NCI-H460 (cell line): ENCODE measurements around a stretch of chr16.

DNA sequence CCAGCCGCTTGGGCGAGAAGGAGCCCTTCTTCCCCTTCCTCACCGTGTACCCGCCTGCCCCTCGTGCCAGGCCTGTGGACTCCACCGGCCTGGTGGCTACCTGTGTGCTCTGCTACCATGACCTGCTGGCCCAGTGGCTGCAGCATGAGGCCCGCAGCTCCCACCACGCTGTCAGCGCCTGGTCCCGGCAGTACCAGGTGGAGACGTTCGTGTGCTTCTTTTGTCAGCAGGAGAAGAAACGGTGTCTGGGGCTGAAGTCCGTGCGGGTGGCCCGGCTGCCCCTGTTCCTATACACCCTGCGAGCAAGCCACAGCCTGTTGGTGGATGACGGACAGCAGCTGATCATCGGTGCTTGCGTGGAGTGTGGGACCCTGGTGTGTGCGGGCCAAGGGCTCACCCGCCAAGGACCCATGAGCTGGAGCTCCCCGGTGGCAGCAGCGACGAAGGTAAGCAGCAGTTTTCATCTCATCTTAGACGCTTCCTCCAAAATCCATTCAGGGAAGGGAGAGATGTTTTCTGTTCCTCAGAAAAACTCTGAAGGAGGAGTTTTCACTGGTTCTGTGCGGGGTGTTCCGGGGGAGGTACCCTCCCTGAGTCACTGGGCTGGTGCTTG lies 59.2 kb upstream of the CIBAR2 start:
RAMPAGE:
- cytosol, long total RNA = no peak
- long total RNA = no peak
- nucleus, long total RNA = no peak

RAMPAGE:
- cytosol, long total RNA = no peak
- long total RNA = no peak
- nucleus, long total RNA = no peak
Measured at GRCh38 chr16:85235709-85236349, 123.6 kb upstream of the CIBAR2 start.

GRCh38 chr16:85302768-85303187 lies 190.5 kb upstream of the CIBAR2 start:
RAMPAGE:
- cytosol, long total RNA = no peak
- long total RNA = no peak
- nucleus, long total RNA = no peak

DNA sequence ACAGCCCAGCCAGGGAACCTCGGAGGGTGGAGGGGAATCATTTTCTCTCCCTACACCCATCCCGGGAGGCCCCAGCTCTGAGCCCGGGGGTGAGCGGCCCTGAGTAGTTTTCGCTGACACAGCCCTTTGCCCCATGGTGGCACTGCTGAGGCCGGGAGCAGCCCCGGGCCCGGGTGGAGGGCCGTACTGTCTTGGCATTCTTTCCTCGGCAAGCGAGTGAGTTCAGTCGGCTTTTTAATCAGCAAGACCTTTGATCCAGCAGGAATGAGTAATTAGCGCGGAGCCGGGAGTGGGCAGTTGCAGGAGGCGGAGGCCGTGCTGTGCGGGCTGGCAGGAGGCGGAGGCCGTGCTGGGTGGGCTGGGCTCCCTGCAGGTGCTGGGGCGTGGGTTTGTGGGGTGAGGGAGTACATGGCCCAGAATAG lies 222.9 kb upstream of the CIBAR2 start:
RAMPAGE:
- cytosol, long total RNA = no peak
- long total RNA = no peak
- nucleus, long total RNA = no peak

GRCh38 chr16:85335576-85335740 lies 223.2 kb upstream of the CIBAR2 start:
RAMPAGE:
- cytosol, long total RNA = no peak
- long total RNA = no peak
- nucleus, long total RNA = no peak

RAMPAGE:
- cytosol, long total RNA = no peak
- long total RNA = no peak
- nucleus, long total RNA = no peak
Measured at GRCh38 chr16:85355248-85355752, 243.0 kb upstream of the CIBAR2 start.

DNA sequence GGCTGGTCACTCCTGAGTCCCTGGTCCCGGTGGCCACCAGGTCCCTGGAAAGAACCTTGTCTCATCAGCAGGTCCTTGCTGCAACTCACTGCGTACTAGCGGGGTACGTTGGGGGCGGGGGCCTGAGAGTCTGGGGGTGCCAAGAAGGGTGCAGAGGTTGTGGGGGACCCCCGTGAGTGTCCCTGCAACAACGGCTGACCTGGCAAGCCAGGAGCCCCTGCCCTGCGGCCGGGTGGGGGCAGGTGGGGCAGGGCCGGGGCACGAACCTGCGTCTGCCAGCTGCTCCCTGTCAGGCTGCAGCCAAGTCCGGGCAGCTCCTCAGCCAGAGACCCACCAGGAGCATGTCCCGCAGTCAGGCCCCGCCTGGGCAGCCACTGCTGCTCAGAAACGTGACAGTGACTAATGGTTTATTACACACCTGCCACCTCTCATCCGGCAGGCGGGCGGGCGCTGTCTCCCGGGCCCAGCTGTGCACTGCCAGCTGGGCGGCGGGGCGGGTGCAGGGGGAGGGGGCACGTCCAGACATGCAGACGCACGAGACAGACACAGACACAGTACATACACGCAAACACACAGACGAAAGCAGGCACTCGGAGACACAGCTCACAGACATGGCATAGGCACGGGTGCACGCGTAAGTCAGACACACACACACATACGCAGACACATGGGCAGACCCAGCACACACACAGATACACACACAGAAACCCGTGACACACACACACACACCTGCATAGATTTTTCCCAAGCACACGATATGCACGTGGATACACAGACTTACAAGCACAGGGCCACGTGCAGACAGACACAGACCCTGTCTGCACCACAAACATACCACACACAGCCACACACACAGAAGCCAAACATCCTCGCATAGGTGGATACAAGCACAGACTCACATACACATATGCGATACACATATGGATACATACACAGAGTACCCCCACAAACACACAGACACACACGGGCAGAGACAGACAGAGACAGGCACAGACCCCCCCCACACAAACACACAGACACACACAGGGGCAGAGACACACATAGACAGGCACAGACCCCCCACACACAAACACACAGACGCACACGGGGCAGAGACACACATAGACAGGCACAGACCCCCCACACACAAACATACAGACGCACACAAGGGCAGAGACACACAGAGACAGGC lies 248.3 kb upstream of the CIBAR2 start:
RAMPAGE:
- cytosol, long total RNA = no peak
- long total RNA = no peak
- nucleus, long total RNA = no peak

DNA sequence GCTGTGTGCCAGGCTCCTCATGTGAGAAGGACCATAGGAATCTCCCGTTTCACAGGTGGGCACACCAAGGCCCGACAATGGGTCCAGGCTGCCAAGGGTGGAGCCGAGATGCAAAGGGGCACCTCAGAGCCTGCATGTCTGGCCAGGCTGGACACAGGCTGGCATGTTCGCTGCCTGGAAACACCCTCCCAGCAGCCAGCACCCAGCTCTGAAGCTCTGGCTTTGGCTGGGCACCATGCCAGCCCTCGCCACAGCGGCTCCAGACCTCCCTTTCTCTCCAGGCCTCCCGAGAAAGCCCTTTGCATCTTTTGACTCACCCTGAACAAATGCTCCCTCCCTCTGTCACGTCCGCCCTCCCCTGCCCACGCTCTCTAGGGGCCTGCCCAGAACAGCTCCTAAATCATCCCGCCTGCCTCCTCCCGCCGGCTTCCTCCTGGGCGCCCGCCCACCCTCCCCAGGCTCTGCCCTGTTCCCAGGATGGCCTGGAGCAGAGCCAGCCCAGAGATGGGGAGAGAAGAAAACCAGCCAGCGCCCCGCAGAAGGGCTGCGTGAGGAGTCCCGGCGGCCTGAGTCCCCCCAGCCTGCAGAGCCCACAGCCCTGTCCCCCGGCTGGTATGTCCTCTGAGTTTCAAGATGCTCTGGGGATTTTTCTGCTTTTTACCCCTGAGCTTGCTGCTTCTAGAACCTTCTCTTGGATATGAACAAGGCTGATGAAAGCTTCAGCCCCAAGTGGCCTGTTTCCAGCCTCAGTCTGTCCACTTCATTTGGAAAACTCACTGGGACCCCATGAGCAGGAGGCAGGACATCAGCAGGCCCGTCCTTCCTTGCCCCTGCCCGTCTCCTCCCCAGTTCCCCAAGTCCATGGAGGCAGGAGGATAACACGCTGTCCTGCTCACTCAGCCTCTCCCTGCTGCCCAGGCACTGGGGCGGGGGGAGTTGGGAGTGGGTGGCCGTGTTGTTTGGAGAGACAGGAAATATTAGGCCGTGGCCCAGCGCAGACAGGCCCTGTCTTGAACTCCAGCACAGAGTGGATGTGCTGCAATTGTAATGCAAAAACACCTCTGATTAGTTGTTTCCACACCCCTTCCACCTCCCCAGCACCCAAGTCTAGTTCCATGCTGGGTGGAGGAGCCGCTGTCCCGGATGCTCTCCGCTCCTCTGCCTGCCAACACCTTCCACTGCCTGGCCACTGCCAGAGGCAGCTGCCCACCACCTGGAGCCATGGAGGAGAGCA lies 217.3 kb upstream of the GSE1 start:
RAMPAGE:
- cytosol, long total RNA = no peak
- long total RNA = no peak
- nucleus, long total RNA = no peak

DNA sequence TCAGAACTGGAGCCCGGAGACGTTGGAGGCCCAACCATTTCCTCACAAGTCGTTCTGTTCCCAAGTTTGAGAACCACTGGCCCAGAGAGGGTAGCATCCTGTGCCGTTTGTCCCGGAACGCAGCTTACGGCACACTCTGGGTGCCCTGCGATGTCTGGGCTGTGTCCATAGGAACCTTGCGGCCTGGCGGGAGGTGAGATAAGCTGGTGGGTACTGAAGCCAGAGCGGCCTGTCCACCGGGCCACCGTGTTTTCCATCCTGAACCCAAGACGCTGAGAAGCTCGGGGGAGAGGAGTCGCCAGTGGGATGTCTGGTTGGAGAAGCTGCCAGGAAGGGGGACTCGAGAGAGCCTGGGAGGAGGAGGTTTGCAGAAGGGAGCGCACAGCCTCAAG lies 211.1 kb upstream of the GSE1 start:
RAMPAGE:
- cytosol, long total RNA = no peak
- long total RNA = no peak
- nucleus, long total RNA = no peak

DNA sequence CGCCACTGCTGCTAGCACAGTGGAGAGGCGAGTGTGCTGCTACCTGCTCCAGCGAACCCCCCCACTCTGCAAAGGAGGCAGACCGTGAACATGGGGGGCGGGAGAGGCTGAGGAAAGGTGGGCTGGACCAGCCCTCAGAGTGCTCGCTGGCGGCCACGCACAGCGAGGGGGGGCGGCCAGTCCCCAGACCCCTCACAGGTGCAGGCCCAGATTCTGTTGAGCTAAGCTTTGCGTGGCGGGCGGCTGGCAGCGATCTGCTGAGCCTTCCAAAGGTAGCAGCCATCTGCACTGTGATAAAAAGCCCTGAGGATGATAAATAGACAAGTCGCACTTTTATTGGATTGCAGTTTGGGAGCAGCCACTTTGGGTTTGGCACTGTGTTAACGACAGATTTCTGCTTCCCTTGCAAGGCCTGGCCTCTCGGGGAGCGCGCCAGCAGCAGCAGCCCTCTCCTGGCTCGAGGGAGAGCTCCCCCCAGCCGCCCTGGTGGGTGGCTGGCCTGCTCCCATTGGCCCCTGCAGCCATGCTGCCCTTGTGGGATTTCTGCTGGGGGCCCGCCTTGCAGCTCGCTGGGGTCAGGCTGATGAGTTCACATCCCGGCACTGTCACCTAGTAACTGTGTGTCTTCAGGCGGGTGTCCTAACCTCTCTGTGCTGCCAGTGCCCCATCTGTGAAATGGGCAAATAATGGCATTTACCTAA lies 167.7 kb upstream of the GSE1 start:
RAMPAGE:
- cytosol, long total RNA = no peak
- long total RNA = no peak
- nucleus, long total RNA = no peak

RAMPAGE:
- cytosol, long total RNA = no peak
- long total RNA = no peak
- nucleus, long total RNA = no peak
Measured at GRCh38 chr16:85536042-85536566, 77.0 kb upstream of the GSE1 start.

DNA sequence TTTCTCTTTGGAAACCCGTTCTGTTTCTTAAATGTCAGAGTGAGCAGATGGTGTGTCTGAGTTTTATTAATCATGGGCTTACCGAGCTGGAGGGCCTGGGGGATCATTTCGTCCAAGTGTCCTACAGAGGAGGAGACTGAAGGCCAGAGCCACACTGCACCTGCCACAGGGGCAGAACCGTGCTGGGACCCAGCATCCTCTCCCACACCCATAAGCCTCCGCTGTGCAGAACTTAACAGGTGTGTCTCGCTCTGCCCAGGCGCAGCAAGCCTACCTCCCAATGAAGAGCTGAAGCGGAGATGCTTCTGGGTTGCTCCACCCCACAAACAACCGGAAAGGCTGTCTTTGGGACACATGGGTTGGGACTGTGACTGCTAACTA lies 70.9 kb upstream of the GSE1 start:
RAMPAGE:
- cytosol, long total RNA = no peak
- long total RNA = no peak
- nucleus, long total RNA = no peak

DNA sequence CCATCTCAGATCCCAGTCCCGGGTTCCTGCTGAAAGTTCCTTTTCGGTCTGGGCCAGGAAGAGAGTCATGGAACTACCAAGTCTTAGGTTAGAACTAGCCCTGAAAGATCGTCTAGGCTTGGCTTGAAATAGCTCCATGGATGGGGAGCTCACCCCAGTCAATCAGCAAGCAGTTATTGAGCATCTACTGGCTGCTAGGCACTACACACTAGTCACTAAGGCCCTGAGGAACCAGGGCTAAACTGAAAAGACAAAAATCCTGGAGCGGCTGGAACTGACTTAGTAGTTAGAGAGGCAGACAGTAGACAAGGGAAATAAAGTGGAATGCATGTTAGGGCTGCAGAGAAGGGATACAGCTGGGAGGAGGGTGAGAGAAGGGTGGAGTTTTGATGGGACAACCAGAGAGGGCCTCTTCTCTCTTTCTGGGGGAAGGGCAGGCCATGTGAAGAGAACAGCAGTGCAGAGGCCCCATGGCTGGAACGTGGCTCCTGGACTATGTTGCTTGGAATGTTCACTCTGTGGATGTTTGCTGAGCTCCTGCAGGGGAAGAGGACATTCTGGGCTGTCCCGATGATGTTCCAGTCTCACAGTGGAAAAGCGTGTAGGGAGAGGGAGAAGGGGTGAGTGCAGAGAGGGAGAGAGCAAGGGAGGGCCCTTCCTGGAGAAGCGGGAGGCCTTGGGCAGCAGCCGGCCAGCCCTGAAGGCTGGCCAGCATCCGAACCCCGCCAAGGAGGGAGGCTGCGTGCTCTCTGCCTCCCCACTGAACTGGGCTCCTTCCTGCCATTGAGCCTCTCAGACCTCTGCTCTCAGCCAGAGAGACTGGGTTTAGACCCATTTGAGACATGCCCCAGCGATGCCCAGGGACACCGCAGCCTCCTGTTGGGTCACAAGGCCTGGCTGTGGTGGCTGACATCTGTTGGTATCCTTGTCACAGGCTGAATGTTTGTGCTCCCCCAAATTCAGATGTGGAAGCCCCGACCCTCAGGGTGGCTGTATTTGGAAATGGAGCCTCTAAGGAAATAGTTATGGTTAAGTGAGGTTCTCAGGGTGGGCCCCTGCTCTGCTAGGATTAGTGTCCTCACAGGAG lies 33.1 kb upstream of the GSE1 start:
RAMPAGE:
- cytosol, long total RNA = no peak
- long total RNA = no peak
- nucleus, long total RNA = no peak

DNA sequence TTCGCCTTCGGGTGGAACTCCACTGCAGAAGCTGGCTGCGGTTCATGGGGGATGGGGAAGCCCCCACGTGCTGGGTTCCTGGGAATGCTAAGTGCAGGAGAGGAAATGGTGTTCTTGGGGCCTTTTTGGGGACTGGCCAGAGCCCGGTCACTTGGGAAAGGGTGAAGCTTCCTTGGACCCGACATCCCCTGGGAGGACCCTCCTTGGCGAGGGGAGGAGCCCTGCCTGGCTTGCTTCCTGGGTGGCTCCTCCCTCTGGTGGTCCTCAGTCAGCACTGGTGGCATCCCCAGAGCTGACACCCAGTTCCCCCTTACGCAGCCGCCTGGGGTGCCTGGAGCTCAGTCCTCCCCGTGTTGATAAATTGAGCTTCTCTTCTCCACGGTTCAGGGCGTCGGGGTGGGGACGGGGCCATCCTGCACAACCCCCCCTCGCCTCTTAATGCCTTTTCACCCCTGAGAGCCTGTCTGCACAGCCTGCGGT lies 30.8 kb upstream of the GSE1 start:
RAMPAGE:
- cytosol, long total RNA = no peak
- long total RNA = no peak
- nucleus, long total RNA = no peak

DNA sequence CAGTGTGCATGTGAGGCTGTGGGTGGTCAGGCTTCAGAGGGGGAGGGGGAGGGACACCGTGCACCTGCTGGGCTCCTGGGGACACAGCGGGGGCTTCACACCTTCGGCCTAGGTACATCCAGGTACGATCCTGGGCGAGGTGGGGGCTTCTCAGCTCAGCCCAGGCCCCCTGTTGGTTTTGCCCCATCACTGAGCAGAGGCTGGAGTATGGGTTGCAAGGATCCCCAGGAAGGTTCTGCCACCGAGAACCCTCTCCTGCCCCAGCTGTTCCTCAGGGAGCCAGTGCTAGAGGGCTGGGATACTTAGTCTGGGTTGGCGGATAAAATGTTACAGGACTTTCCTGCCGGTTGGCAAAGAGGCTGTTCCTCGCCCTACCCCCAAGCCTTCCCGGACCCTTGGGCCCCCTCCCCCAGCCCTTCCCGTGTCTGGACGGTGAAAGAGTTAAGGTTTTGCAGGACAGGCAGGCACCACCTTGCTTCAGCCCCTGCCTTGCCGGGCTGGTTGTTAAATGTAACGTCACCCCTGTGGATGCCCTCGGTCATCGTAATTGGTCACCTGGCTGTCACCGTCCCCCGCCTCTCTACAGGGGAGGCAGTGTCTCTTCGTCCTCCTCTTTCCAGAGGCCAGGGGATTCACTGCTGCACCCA lies 25.6 kb upstream of the GSE1 start:
RAMPAGE:
- cytosol, long total RNA = no peak
- long total RNA = no peak
- nucleus, long total RNA = no peak

RAMPAGE:
- cytosol, long total RNA = no peak
- long total RNA = no peak
- nucleus, long total RNA = no peak
Measured at GRCh38 chr16:85637694-85638450, 24.8 kb downstream of the GSE1 start.

RAMPAGE:
- cytosol, long total RNA = no peak
- long total RNA = no peak
- nucleus, long total RNA = no peak
Measured at GRCh38 chr16:85662954-85663691, 25.6 kb downstream of the GINS2 start.

GRCh38 chr16:85673075-85673766 lies 15.5 kb downstream of the GINS2 start:
RAMPAGE:
- cytosol, long total RNA = no peak
- long total RNA = no peak
- nucleus, long total RNA = no peak

RAMPAGE:
- cytosol, long total RNA = no peak
- long total RNA = no peak
- nucleus, long total RNA = no peak
Measured at GRCh38 chr16:85749848-85750761, 791 bp downstream of the C16orf74 start.

DNA sequence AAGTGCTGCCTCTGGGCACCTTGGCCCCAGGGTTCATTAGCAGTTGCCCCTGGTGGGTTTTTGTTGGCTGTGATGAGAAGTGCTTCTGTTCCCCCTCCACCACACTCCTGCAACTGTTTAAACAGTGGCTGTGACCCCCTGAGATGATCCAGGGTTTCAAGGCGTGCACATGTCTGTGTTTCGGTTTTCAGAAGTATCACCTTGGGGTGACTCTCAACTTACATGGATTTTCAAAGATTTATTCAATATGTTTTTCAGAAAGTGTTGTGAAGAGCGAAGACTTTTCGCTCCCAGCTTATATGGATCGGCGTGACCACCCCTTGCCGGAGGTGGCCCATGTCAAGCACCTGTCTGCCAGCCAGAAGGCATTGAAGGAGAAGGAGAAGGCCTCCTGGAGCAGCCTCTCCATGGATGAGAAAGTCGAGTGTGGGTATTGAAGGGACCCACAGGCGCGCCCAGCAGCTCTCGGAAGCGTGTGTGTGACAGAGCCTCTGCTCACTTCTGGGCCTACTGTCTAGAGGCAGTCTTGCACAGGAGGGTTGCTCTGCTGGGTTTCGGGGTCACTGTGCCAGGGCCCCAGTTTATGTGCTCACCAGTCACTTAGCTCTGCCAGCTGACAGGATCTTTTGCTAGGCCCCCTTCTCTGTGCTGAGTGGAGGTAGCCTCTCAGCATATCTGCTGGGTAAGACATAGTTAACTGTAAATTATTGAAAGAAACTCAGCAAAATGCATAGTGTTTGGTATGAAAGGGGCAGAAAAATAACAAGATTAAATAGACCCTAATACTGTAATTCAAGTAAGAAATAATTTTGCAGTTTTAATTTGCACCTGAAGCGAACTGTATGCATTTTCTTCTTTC lies 5.4 kb downstream of the COX4I1 start:
RAMPAGE:
- cytosol, long total RNA = no peak
- long total RNA = no peak
- nucleus, long total RNA = no peak